Left common carotid artery plus branches (tissue), 1 donor: ENCODE data around the genes GP2 and PDZD9.

DNA sequence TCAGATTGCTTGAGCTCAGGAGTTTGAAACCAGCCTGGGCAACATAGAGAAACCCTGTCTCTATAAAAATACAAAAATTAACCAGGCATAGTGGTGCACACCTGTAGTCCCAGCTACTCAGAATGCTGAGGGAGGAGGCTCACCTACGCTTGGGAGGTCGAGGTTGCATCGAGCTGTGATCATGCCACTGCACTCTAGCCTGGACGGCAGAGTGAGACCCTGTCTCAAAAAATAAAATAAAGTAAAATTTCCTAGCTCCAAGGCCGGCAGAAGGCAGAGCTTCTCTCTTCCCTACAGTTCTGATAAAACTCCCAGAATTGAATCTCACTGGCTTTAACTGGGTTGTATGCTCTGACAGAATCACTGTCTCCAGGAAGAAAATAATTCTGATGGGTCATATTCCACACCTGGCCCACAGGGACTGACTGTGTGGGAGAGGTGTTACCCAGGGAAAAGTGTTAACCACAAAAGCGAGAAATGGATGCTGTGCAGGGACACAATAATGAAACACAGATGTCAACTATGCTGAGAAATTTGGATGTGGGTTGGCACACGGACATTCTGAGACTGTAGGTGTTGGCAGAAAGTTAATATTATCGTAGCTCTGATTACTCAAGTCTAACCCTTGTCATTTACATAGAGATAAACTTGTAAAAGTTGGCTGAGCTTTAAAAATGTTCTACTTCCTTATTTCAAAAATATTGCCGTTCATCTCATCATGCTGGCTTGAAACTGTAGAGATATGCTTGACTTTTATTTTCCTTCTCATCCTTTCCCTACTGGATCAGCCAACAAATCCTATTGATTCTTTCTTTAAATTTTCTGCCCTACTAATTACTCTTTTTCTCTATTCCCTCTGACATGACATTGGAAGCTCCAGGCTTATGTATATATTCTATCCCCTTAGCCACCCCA lies 19.5 kb downstream of the TMC5 start:
- PRO-cap = no peak

GRCh38 chr16:19595344-19595722 lies 39.8 kb downstream of the VPS35L start:
- PRO-cap = no peak

DNA sequence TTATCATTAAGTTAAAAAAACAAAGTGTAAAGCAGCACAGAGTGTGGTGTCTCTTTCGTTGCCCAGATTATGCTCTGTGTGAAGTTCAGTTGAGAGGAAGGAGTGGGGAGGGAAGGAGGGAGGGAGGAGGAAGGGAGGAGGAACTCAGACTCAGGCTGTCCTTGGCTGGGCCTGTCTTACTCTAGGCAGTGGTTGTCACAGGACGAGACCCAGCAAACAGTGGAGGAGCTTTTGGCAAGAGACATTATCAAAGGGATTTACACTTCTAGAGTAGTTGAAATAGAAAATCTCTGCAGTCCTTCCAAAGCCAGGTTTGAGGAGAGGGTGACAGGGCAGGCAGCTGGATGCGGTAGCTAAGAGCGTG lies 27.8 kb downstream of the KNOP1 start:
- PRO-cap = no peak

- PRO-cap = no peak
These were observed 3.8 kb downstream of the KNOP1 start for GRCh38 chr16:19713948-19714988.

- PRO-cap = no peak
These were observed 73.5 kb downstream of the GPRC5B start for GRCh38 chr16:19810898-19811795.

DNA sequence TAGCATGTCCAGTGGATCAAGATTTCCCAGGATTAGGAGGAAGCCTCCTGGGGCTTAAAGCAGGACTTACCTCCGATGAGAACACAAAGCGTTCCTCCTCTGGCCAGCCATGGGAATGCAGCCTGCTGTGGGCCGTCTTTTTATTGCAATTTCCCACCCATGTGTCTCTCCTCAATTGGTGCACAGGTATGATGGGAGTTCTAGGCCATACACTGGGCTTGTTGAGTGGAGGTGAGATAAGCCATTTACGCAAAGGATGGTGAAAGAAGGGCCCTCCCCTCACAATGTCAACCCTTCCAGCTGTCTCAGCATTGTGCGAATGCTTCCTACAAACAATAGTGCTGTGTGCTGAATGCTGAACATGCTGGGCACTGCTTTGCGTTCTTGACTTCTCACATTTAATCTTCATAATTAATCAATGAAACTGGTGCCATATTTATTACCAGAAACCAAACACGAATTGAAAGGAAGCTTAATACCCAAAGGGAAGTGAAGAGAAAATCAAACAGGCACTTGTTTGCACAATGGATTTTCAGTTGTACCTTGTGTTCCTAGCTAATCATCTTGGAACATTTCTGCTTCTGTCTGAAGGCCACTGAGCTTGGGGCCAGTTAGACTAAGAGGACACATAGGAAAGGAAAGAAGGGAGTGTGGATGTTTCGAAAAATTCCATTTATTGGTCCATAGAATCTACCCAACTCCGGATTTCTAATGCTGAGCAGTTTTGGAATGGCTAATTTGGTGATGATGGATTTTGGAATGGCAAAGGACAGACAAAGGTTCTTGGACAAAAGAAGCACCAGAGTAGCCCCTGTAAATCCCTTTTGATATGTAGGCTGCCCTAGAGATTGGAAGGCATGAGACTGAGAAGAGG lies at the start of gene GP2:
Gene GP2, minus strand, starts transcription at position 117 of the 874 bp plus-strand sequence.
- PRO-cap = no peak

- PRO-cap = no peak
These were observed 11.5 kb upstream of the ACSM2A start for GRCh38 chr16:20439781-20440230.

GRCh38 chr16:20586032-20586525 lies 9.9 kb upstream of the ACSM2B start:
- PRO-cap = no peak

DNA sequence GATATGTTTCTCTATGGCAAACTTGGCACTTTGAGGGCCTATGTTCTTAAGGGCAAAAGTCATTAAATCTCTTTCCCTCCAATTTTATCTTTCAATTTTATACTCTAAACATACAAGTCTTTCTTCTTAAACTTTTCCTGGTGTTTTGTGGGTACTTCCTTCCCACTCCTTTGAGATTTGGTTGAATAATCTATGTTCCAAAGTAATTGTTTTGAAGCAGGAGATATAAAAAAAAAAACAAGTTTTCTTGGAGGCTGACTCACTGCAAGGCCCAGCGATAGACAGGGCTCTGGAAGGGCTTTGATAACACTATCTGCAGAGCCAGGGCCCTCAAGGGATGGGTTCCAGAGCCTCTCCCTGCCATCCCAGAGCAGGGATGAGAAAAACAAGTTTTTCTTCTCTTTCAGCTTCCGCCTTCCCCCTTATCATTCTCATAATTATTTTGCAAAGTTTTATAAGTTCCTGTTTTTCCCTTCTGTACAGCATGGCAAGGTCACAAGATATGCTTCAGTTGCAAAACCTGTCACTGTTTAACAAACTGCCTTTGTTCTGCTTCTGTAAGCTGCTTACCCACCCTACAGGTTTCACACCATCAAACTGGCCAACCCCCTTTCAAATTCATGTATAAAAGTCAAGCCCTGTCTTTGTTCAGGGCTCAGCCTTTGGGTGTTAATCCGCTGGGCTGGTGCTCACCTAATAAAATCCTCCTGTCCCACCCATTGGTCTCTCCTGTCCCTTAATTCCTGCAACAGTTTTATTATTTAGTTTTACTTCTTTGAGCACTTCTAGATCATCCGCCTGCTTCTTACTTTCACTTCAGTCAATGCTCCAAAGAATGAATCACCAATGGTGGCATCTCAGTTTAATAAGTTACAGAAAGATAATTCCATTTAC lies 5.5 kb upstream of the THUMPD1 start:
- PRO-cap = no peak

GRCh38 chr16:21263640-21264275 lies 14.3 kb downstream of the CRYM start:
- PRO-cap = no peak

DNA sequence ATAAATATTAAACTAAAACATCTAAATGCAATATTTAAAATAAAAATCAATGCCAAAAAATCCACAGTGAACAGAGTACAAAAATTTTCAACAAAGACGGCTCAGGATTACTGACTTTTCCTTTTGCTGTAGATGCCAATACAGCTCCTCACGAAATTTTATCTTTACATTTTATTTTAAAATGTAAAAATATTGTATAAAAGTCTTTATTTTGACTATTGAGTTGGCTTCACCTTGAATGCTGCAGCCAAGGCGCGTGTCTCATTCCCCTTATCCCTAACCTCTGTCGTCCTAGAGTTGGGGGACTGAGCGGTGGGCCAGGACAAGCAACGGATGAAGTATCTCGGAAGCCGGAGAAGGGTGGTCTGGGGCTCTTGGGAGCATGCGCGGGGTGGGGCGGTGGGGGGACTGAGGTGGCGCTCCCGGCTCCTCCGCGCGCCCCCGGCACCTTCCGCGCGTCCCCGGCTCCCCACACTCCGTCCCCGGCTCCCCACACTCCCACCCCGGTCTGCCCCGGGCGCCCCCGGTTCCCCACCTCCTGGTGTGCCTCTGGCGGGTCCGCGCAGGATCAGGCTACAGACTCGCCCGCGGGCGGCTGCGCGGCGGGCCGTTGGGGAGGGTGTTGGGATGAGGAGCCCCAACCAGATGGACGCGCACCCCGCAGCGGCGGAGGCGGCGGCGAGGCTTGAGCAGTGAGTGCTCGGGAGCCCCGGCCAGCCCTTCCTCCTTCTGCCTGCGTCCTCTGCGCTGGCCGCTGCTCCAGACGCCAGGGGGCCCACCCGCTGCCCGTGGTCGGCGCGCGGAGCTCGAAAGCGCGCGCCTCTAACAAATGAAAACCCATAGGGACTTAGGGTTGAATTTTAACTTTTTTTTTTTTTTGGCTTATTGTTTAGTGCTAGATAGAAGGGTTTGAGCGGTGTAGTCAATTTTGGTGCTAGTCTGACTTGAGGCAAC lies 5.5 kb upstream of the CRYM start:
- PRO-cap = no peak

- PRO-cap = no peak
These were observed 98.2 kb upstream of the METTL9 start for GRCh38 chr16:21501310-21501513.

DNA sequence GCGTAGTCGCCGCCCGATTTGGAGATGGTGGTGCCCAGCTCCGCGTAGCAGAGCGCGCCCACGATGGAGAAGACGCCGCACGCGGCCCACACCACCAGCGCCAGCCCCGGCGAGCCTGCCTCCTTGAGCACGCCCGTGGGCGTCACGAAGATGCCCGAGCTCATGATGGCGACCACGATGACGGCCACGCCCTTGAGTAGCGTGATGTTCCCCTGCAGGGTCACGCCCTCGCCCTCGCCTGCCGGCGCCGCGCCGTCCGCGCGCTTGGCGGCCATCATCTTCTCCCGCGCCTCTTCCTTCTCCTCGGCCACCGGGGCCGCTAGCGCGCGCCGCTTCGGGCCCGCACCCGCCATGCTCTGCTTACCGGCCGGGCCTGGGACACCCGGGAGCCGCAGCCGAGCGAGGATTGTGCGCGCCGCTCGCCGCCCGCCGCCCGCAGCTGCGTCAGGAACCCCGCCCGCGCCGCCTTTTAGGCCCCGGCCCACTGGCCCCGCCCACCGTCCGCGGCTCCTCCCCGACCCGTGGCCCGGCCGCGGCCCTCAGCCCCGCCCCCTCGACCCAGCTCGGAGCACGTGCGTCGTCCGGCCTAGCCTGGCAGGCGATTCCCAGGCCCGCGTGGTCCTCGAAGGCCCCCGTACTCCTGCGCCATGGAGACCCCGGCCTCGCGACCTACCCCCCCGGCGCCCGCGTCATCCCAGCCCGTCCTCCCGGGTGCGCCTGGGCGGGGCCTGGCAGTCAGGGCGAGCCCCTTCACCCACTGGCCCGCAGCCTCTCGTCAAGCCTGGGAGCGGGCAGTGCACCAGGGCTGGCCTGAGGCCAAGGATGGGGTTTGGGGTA lies 79.1 kb upstream of the METTL9 start:
- PRO-cap = unidirectional peak, minus-strand start at position 443 of the sequence; unidirectional peak, minus-strand start at position 471 of the sequence

- PRO-cap = no peak
These were observed 42.7 kb upstream of the METTL9 start for GRCh38 chr16:21556522-21557267.

DNA sequence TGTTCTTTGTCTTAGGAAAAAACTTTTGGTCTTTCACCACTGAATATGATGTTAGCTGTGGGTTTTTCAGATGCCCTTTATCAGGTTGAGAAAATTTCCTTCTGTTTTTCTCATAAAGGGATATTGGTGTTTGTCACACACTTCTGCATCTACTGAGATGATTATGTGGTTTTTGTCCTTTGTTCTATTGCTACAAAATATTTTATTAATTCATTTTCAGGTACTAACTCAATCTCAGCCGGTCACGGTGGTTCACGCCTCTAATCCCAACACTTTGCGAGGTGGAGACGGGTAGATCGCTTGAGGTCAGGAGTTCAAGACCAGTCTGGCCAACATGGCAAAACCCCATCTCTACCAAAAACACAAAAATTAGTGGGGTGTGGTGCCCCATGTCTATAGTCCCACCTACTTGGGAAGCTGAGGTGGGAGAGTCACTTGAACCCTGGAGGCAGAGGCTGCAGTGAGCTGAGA lies 49.2 kb downstream of the NPIPB4 start:
- PRO-cap = no peak

GRCh38 chr16:21950947-21951768 lies 2.0 kb upstream of the UQCRC2 start:
- PRO-cap = no peak

DNA sequence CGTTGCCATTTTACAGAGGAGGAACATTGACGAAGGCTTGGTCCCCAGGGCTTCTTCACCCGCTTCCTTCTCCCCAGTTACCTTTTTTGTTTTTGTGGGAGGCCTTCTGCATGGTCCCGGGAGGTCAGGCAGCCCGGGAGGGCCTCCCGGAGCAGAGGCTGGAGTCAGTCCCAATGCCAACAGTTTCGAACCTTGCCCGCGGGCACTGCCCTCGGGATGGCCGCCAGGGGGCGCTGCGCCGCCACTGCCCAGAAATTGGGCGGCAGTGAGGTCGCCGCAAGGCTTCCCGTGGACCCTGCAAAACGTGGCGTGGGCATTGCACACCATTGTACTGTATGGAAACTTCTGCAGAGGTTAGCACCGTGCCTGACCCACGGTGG lies at the start of gene PDZD9:
Gene PDZD9, minus strand, starts transcription at position 181 of the 380 bp plus-strand sequence.
- PRO-cap = no peak

DNA sequence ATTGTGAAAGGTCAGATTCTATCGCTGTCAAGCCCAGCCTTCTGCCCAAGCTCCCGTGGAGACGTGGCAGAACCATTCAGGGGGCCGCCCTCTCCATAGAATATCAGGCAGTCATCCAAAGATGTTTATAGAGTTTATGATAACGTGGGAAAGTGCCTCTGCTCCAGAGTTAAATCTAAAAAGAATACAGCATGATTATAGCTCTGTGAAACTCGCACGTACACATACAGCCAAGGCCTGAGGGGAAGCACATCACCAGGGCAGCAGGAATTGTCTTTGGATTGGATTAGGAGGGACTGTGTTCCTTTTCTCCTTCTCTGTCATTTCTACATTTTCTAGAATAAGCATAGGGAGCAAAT lies 26.9 kb downstream of the EEF2K start:
- PRO-cap = no peak

DNA sequence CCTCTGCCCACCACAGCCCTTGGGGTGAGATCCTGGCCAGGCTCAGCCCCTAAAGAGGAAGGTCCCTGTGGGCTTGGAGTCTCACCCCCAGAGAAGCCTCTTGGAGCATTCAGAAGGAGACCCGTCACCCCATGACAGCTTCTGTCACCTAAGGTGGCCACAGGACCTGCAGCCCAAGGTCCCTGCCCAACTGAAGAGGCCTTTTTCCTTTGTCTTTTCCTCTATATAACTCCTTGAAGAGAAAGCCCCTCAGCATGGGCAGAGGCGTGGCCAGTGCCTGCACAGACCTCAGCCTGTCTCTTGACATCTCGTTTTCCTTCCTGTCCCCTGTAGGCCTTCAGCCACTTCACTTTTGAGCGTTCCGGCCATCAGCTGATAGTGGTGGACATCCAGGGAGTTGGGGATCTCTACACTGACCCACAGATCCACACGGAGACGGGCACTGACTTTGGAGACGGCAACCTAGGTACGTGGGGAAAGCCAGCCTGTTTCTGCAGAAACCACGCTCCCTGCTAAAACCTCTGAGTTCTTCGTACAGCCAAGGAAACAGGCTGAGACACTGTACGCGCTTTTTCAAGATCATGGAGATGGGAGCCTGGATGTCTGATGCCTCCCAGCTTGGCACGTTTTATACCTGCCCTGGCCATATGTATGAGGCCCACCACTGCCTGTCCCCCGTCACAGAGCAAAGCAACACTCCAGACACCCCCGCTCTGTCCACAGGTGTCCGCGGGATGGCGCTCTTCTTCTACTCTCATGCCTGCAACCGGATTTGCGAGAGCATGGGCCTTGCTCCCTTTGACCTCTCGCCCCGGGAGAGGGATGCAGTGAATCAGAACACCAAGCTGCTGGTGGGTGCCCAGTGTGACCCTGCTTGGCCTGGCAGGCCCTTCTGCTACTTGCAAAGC lies 40.0 kb upstream of the POLR3E start:
- PRO-cap = no peak

- PRO-cap = no peak
These were observed 5.2 kb upstream of the POLR3E start for GRCh38 chr16:22291853-22292593.